Stomach (tissue), 7 donors: Measurements from ENCODE around the genes MRPL19, GCFC2, LRRTM4 and TMSB10.

GRCh38 chr2:75522500-75522988 is 38.2 kb downstream of the EVA1A start:
- PRO-cap = no peak
- RAMPAGE, long total RNA, 5 experiments = no peak in any of the 5 experiments
- RRBS = no CpG with 5 or more reads among the region's 1 CpG

DNA sequence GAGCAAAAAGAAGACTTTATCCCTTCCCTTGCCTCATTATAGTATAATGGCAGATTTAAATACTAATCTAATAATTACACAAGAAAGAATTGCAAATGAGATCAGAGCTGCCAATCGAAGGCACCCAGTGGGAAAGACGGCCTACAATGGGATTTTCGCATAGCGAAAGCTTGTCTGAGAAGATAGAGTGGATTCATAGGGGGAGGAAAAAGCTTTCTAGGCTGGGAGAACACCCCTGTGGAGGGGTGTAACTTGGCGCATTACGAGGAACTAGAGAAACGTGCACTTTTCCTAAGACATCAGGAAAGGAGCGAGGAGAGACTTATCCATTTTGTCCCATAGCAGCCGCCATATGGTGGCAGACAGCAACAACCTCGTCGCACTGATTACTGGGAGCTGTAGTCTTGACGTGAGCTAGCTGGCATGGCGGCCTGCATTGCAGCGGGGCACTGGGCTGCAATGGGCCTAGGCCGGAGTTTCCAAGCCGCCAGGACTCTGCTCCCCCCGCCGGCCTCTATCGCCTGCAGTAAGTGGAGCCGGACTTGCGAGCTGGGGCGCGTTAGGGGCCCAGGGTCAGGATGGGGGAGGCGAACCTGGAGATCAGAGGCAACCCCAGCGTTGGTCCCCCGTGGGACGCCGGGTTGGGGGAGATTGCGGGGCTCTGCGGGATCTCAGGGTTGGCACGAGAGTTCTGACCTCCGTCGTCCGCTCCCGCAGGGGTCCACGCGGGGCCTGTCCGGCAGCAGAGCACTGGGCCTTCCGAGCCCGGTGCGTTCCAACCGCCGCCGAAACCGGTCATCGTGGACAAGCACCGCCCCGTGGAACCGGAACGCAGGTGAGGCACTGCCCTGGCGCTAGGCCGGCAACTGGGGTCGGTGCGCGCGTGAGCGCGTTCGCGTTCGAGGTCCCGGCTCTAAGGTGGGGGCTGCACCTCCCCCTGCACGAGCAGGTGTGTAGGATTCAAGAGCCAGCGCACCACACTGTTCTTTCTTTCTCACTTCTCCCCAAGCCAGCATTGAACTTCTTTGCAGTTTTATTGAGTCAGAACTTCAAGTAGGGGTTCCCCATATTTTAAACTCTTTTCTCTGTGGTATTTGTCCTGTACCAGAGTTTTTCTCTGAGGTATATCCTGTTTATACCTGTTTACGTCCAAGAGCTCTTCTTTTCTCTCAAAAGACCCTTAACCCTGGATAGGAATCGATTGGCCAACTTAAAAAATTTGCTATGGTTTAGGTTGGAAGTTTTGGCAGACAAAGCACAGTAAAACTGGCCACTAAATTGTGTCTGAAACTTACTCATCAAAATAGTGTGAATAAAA is at the start of gene MRPL19:
Gene MRPL19, plus strand, starts transcription at position 399 of the 1,318 bp plus-strand sequence.
- PRO-cap = bidirectional peak, plus-strand start at position 401 of the sequence, minus-strand start at position 303 of the sequence; bidirectional peak, plus-strand start at position 865 of the sequence, minus-strand start at position 793 of the sequence
- RAMPAGE, long total RNA, 5 experiments = start-site peak on the plus strand in 5 of 5 experiments, centred at positions 407 to 765 of the sequence, 12 to 349 reads per replicate
- RRBS = 1% methylated on average over 29 of the region's 66 CpGs

DNA sequence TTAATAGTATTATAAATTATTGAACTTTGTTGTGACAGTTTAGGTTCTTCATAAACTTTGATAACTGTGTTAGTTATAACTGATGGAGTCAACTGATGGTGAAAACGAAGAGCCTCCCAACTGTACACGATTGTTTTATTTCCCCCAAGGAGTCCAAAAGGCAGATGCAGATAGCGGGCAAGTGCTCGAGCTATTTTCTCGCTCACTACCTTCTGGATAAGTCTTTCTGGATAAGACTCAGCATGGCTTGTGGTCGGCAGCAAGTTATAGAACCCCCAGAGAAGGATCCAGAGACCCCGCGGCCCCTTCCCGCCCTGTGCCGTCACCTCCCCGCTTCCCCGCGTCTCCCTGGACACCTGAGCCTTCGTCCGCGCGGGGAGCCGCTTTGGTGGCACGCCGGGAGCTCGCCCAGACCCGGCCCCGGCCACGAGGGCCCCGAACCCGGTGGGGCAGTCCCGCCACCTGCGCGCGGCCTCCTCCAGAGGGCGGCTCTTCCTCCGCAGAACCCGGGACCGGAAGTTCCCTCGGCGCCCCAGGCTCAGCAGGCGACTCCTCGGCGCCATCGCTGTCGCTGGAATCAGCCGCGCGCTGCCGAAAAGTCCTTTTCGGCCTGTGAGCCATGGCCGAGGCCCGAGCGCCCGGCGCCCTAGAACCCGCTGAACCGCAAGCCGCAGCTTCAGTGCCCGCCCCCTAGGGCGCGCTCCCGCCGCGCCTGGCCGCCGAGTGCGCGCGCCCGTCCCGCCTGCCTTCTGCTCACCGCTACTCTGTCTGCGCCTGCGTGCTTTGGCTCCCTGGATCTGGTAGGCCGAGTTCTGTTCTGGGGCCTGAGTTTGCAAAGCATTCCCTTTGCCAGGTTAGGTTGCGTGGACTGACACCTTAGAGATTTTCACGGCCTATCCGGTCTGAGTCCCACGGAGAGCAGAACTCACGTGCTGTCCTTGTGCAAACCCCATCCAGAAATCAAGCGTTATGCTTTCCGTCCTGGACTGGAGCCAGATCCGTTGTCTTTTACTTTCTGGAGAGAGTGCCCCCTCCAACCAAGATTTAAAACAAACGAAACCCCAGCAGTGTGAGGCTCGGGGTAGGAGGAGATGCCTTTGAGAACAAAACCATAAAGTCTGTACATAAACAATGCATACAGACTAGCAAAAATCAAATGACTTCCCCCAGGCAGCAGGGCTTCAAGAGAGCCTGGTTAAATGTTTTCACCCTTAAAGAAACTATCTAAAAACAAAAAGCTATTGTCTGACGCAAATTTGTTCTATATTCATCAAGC is at the start of gene GCFC2:
Gene GCFC2, minus strand, starts transcription at position 681 of the 1,276 bp plus-strand sequence.
- PRO-cap = bidirectional peak, plus-strand start at position 518 of the sequence, minus-strand start at position 344 of the sequence; bidirectional peak, plus-strand start at position 840 of the sequence, minus-strand start at position 681 of the sequence
- RAMPAGE, long total RNA, 5 experiments = start-site peak on the minus strand in 3 of 5 experiments, centred at positions 481 to 679 of the sequence, 32 to 88 reads per replicate
- RRBS = 2% methylated on average over 13 of the region's 82 CpGs

- PRO-cap = no peak
- RAMPAGE, long total RNA, 5 experiments = no peak in any of the 5 experiments
- RRBS = no CpG with 5 or more reads among the region's 27 CpGs
These were observed 740.8 kb downstream of the LRRTM4 start for GRCh38 chr2:76781212-76782024.

DNA sequence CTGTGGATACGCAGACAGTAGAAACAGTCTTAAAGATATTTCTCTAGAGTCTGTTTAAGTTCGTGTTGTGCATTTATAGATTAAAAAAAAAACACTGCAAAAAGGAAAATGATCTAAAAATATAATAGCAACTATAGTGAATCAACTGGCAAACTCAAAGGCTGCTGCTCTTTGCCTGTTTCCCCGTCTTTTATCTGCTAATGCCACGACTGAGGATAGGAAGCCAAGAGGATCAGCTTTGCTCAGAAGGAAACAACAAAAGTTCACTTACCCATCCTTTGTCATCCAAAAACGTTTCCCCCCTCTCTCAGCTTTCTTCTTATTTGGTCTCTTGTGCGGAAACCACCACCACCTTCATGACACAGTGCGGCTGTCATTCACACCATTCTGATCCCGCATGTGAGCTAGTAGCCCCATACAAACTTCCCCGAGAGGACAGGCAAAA is 757 bp downstream of the LRRTM4 start:
- PRO-cap = no peak
- RAMPAGE, long total RNA, 5 experiments = no peak in any of the 5 experiments
- RRBS = no CpG with 5 or more reads among the region's 9 CpGs

DNA sequence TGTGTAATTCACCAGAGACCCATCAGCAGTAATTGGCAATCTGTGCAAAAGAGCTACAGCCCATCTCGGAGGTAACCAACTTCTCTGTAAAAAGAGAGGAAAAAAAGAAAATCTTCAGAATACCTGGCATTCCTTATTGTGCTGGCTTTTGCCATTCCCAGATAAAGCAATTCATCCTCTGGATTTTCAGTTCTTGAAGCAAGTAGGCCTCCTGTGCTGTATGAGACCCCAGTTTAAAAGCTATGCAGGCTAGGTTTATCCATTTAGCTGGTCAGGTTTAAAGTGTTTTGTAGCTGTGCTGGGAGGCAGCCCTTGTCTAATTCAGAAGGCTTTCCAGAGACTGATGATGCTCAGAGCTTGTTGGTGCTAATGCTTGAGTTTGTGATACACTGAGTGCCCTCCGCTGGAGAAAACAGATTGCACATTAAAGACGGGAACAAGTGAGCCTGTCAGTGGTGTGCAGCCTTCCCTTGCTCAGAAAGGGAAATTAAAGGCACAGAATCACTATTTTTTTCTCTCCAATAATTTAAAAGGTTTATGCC is at the start of gene LRRTM4:
Gene LRRTM4, minus strand, starts transcription at position 391 of the 542 bp plus-strand sequence.
- PRO-cap = no peak
- RAMPAGE, long total RNA, 5 experiments = start-site peak on the minus strand in 1 of 5 experiments, centred at position 343 of the sequence, 6 reads per replicate
- RRBS = no CpG with 5 or more reads among the region's 3 CpGs

- PRO-cap = no peak
- RAMPAGE, long total RNA, 5 experiments = no peak in any of the 5 experiments
- RRBS = no CpG with 5 or more reads among the region's 4 CpGs
These were observed 360.3 kb upstream of the REG3G start for GRCh38 chr2:78665225-78665591.

DNA sequence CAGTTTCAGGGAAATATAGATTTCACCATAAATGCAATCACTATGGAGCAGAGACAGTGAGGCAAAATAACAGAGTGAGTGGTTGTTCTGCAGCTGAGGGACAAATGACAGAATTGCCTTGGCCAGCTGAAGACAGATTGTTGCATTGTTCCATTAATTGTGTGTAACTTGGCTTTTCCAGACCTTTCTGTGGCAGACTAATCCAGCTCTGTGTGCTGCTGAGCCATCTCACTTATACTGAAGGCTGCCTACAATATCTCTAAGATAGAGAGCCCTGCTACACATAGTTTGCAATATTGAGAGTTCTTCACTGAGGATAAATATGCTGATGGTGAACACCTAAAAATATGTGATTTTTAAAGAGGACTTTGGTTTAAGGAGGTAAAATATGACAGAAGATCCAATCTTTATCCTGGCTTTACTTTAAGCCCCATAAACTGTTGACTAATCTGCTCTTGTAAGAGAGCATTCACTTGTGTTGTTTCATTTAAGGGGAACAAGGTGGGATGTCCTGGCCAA is 11.4 kb downstream of the LRRTM1 start:
- PRO-cap = no peak
- RAMPAGE, long total RNA, 5 experiments = no peak in any of the 5 experiments

DNA sequence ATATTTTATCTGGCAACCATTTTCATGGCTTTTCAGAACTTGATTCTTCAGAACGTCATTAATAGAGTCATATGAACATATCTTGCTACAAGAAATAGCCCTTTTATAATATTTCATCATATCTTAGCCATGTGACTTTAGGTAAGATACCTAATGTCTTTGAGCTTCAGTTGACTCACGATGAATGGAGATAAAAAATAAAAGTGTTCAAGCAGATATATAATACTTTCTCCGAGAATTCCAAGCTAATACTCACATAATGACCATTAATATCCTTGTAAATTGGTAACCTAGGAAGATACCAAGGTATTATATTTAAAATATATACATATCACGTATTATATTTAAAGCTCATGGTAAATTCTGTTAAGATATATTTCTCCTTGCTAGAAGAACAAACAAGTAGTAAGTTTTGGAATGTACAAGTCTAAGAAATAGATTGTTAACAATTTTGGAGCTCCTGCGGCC is 908.2 kb upstream of the LRRTM1 start:
- PRO-cap = unidirectional peak, plus-strand start at position 232 of the sequence
- RAMPAGE, long total RNA, 5 experiments = no peak in any of the 5 experiments
- RRBS = no CpG with 5 or more reads among the region's 5 CpGs

DNA sequence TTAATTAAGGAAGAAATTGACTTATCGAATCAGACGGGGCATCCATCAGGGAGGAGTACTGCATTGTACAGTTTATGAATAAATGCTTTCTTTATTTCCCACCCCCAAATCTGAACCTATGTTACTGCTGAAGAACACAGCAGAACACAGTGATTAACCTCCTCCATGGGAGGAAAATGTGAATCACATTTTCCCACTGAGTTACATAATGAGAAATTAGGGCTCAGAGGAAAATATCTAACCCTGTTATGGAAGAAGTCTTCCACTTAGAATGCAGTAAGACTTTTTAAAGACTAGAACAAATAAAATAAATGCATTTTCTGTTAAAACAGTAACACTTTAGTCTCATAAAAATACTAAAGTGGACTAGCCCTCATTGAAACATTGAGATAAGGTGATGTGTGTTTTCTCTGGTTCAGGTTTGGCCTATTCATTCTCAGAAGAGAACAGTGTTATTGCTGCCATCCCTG is 10.9 kb downstream of the DNAH6 start:
- PRO-cap = no peak
- RAMPAGE, long total RNA, 5 experiments = no peak in any of the 5 experiments
- RRBS = no CpG with 5 or more reads among the region's 2 CpGs

- PRO-cap = bidirectional peak, plus-strand start at chr2:84905656, minus-strand start at chr2:84905355
- RAMPAGE, long total RNA, 5 experiments = start-site peak on the plus strand in 5 of 5 experiments, at chr2:84905651-84906088 at its widest, 10 to 11,565 reads per replicate
- RRBS = 2% methylated on average over 17 of the region's 91 CpGs
These were observed at the start of gene TMSB10 for GRCh38 chr2:84905082-84905956. TMSB10 (plus strand) TSS chr2:84905656.

DNA sequence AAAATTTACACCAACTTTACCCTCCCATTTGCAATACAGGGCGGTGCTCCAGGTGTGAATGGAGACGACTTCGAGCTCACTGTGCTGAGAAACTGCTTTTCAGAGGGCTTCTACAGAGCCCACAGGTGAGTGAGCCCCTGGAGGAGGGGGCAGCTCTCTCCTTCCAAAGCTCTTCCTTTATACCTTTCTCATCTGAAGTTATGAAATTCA is 29.9 kb upstream of the KCMF1 start:
- PRO-cap = no peak
- RAMPAGE, long total RNA, 5 experiments = no peak in any of the 5 experiments
- RRBS = no CpG with 5 or more reads among the region's 3 CpGs

DNA sequence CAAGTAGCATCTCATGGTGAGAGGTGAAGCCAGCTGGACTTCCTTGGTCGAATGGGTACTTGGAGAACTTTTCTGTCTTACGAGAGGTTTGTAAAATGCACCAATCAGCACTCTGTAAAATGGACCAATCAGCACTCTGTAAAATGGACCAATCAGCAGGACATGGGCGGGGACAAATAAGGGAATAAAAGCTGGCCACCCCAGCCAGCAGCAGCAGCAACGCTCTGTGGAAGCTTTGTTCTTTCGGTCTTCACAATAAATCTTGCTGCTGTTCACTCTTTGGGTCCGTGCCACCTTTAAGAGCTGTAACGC is 21.9 kb downstream of the TCF7L1 start:
- PRO-cap = no peak
- RAMPAGE, long total RNA, 5 experiments = no peak in any of the 5 experiments
- RRBS = no CpG with 5 or more reads among the region's 7 CpGs

DNA sequence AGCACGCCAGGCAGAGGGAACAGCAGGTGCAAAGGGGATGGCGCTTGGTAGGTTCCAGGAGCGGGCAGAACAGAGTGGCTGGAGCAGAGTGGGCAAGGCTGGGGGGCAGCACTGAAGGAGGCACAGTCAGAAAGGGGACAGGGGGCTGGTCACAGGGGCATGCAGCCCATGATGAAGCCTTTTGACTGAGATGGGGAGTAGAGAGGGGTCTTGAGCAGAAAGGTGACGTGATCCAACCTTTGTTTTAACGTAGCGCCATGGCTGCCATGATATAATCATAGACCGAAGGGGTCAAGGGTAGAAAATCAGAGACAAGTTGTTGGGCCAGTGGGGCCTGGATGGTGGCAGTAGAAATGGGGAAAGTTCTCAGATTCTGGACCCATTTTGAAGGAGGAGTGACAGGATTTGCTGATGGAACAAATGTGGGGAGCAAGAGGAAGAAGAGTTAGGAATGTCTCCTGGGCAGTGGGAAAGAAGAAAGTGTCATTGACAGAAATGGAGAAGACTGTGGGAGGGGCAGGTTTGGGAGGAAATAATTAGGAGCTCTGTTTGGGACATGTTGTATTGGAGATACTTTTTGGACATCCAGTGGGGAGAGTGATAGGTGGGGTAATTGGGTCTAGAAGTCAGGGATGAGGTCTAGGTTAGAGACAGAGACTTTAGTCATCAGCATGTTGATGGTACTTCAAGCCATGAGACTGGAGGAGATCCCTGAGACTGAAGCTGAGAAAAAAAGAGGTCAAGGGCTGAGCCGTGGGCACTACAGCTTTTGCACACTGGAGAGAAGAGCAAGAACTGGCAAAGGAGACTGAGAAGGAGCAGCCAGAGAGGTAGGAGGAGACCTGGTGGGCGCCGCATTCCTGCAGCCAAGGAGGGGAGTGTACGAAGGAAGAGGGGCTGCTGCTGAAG is 83.5 kb downstream of the TGOLN2 start:
- PRO-cap = no peak
- RAMPAGE, long total RNA, 5 experiments = no peak in any of the 5 experiments
- RRBS = no CpG with 5 or more reads among the region's 11 CpGs

- PRO-cap = no peak
- RAMPAGE, long total RNA, 5 experiments = no peak in any of the 5 experiments
- RRBS = 73% methylated on average over 9 of the region's 32 CpGs
These were observed 23.6 kb downstream of the TGOLN2 start for GRCh38 chr2:85303916-85304796.

- PRO-cap = no peak
- RAMPAGE, long total RNA, 5 experiments = no peak in any of the 5 experiments
- RRBS = no CpG with 5 or more reads among the region's 5 CpGs
These were observed 15.4 kb downstream of the CAPG start for GRCh38 chr2:85394750-85395228.

- PRO-cap = no peak
- RAMPAGE, long total RNA, 5 experiments = no peak in any of the 5 experiments
- RRBS = 45% methylated on average over 2 of the region's 20 CpGs
These were observed 16.4 kb downstream of the SH2D6 start for GRCh38 chr2:85434598-85435625.

GRCh38 chr2:85536456-85536903 is 2.5 kb upstream of the MAT2A start:
- PRO-cap = unidirectional peak, plus-strand start at chr2:85536694
- RAMPAGE, long total RNA, 5 experiments = no peak in any of the 5 experiments
- RRBS = no CpG with 5 or more reads among the region's 3 CpGs

DNA sequence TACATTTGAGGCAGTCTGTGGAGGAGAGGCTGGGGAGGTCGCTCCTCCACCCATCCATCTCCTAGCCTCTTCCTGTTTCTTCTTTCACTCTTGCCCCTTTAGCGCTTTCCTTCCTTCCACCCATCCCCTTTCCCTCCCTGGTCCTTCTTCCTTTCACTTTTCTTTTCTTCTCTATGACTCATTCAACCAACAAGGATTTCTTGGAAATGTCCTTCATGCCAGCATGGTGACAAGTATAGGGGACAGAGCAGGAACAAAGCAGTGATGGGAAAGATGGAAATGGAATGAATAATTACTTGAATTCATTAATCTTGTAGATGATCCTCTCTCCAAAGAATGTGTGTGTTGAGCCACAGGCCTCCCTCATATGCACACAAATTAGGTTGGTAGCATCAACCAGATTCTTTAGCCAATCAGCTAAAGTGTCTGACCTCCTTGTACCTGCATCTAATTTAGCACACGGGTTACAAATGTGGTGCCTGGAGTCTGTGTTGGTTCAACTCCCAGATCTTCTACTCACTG is 1.5 kb downstream of the VAMP5 start:
- PRO-cap = bidirectional peak, plus-strand start at position 224 of the sequence, minus-strand start at position 135 of the sequence
- RAMPAGE, long total RNA, 5 experiments = no peak in any of the 5 experiments
- RRBS = no CpG with 5 or more reads among the region's 3 CpGs

- PRO-cap = no peak
- RAMPAGE, long total RNA, 5 experiments = no peak in any of the 5 experiments
- RRBS = no CpG with 5 or more reads among the region's 6 CpGs
These were observed 19.8 kb downstream of the GNLY start for GRCh38 chr2:85713815-85714415.